Colic lymph node (tissue), 1 donor: Measurements from ENCODE around the genes IFT20, ALDOC and BLTP2.

DNA sequence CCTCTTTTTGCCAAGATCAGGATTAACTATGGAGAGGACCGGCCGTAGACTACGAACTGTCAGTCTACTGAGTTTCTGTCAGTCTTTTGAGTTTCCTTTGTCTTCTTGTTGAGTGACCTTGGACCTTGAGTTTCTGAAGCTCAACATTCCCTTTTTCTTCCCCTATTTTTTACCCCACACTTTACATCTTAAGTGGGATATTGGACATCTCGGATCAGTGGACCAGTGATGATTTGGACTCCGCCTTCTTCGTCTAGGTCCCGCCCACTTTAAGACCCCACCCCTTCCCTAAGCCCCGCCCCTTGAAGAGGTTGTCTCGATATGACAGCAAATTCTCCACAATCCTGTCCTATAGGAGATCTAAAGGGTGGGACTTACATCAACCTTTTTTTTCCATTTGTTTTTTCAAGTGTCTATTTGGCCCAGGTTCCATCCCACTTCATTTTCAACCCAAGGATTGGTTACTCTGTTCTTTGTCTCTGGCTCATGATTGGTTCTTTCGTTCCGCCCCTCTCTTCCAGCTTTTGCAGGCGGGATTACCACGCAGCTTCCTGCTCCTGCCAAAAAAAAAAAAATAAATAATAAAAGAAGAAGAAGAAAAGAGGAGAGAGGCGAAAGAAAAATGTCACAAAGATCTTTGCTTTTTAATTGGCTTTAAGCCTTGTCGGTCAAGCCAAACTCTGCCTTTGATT, 1.5 kb upstream of the NLK start:
- PRO-cap, result no peak

DNA sequence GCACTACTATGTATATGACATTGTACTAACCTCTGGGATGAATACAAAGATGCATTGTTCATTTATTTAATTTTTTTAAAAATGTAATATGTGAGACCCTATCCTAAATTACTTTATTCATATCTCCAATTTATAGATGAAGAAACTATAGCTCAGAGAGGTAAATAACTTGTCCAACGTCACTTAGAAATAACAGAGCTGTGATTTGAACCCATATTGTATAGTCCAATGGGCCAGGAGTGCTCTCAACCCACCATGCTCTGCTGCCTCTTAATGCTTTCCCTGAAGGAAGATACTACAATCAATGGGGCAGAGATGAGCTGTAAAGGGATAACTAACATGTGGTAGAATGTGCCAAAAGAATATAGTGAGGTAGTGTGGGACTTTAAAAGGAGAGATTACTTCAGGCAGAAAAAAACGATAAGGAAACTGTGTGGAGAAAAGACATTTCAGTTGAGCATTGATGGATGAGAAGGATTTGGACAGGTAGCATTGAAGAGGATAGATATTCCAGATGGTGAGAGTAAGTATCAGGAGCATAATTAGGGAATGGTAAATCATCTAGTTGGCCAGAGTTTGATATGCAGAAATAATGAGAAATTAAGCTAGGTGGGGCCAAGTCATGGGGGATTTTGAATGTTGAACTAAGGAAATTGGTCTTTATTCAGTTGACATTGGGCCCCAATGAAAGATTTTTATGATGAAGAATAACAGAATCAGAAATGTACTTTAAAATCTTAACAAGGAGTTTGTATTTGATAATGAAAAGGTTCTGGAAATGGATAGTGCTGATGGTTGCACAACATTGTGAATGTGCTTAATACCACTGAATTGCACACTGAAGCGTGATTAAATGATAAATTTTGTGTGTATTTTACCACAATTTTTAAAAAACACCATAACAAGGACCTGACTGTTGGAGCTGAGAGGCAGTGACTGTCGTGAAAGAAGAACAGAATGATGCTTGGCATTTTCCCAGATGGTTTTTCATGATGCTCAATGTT, 97.4 kb downstream of the NLK start:
- PRO-cap, result no peak

DNA sequence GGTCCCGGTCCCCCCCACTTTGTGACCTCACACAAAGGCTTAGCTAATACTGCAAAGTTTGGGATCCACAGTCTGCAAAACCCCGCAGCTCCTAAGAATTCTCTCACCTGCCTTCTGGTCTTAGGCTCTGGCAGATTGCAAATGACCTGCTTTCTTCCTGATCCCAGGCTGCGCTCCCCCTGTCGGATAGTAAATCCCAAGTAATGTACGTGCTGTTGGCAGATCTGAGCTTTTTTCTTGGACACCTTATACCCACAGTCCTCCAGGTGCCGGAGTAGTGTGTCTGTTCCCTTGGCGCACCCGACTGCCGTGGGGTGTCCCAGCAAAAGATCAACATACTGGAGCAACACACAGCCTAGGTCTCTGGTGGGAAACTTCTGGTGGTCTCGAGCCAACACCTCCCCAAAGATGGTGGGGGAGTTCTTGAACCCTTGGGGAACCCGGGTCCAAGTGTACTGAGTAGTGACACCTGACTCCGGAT, 83.6 kb upstream of the TMEM97 start:
- PRO-cap, result no peak

- PRO-cap, result no peak
Observed at GRCh38 chr17:28317450-28318697, 1.1 kb upstream of the TMEM97 start.

DNA sequence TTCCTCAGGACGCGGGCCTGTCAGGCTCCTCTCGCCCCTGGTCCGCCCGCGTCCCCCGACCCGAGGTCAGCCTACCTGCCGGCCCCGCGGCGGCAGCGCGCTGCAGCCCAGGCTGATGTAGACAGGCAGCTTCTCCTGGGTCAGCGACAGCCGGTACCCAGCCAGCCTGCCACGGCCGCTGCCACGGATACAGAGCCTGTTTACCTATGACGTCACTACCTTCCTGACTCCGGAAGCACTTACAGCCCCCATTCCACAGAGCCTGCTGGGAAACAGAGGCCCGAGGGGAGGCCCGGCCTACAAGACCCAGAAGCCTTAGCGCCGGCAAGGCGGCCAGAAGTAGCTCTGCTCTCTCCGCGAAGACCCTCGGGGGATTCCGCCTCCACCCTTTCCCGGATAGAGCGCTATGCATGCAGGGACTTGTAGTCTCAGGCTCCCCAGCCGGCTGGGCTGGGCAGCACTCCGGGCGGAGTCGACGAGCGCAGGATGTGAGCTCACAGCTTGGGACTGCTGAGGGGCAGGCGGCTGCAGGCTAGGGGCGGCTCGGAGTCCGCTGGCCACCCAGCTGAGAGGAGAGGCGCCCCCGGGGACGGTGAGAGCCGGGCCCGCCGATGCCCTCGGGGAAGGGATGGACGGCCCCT, at the start of gene IFT20:
Gene IFT20, minus strand, starts transcription at position 208 of the 641 bp plus-strand sequence.
- PRO-cap, result bidirectional peak, plus-strand start at position 499 of the sequence, minus-strand start at position 189 of the sequence

- PRO-cap, result no peak
Observed at GRCh38 chr17:28403900-28404279, 2.1 kb downstream of the SLC46A1 start.

DNA sequence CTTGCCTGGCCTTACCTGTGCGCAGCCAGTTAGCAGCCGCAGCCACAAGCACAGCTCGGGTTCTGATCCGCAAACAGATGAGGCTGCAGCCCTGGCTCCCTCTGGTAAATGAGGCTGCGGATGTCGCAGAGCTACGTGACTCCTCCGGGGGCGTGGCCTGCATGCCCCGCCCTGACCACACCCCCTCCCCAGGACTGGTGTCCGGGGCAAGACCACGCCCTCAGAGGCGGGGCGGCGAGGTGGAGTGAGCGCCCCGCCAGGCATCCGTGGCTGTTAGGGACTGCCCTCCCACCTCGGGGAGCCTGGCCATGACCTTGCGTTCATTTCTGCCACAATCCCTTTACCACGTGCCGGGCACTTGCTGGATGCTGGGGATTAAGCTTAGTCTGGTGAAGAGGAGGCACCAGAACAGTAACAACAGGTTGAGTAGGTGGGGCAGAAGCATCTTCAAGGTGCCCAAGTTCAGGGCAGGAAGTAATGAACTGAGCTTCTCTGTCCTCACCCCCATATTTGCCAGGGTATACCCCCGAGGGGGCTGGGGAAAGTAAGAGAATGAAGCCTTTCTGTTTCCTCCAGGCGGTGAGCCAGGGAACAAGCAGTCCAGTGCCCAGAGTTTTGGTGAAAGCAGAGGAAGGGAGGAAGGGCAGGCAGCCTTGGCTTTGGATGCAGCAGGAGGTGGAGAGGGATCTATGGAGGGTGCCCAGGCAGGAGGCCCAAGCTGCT, at the start of gene ALDOC:
Gene ALDOC, minus strand, starts transcription at position 110 of the 723 bp plus-strand sequence.
- PRO-cap, result bidirectional peak, plus-strand start at position 223 of the sequence, minus-strand start at position 110 of the sequence

DNA sequence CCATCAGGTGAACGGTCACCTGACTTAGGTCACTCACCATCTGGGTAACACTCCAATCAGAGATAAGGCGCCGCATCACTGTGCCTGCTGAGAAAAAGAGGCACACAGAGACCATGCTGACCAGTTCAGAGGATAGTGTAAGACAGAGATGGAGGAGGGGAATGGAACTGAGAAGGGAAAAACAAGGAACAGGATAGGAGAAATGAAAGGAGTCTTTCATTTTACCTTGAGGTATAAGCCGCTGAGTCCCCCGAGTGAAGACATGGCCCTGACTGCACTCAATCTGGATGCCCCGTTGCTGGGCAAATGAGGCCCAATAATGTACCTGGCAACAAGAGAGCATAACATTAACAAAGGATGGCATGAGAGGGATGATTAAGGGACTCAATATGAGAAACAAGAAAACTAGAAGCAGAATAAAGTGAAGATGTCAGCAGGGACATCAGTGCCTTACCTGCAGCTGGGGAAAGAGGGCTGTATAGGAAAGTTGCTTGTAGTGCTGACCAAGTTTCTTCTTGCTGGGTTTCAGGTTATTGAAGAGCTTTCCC, 13.3 kb downstream of the BLTP2 start:
- PRO-cap, result no peak

GRCh38 chr17:28641801-28642501, 3.0 kb downstream of the BLTP2 start:
- PRO-cap, result no peak

DNA sequence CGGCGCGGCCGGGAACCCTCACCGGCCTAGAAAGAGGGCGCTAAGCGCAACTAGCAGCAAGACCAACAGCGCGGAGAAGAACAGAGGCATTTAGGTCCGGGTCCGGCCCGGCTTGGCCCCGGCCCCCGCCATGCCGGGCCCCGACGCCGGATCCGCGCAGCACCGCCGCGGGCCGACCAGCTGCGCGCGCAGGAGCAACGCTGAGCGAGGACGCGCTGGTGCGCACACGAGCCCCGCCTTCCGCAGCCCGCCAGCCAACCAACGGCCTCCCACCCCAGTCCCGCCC, at the start of gene BLTP2:
Gene BLTP2, minus strand, starts transcription at position 192 of the 286 bp plus-strand sequence.
- PRO-cap, result bidirectional peak, plus-strand start outside the sequence, minus-strand start at position 182 of the sequence

GRCh38 chr17:28658658-28659333, 2.9 kb downstream of the SDF2 start:
- PRO-cap, result no peak

DNA sequence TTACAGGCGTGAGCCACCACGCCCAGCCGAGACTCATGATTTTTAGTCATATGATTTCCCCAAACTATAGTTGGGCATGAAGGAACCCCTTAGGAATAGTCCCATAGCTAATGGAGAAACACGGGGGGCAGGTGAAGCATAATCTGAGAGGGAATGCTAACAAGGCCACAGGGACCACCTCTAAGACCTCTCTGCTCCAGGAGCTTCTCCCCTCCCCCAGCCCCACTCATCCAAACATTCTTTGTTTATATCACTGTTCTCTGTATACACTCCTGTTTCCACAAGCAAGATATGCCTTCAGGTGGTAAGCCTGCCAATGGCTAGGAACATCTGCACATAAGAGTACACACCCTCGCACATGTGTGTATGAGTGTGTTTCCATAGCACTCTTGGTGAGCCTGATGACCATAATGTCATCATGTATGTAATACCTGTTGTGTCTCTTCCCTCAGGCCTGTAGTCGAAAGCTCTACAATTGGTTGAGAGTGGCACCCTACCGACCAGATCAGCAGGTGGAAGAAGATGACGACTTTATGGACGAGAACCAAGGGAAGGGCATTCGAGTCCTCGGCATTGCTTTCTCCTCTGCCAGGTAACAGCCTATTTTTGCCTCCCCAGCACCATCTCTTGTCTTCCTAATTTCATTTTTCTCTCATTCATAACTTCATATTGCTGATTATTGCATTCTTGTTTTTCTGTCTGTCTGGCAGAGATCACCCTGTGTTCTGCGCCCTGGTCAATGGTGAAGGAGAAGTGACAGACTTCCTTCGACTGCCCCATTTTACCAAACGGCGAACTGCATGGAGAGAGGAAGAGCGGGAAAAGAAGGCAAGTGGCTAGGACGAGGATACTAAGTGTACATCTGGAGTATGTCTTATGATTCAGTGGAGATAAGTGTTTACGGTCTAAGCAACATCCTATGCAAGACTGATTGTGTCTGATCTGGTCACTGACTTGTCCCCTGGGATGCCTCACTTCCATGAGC, 22.4 kb downstream of the SUPT6H start:
- PRO-cap, result no peak

GRCh38 chr17:28722695-28723955, 2.9 kb downstream of the TLCD1 start:
- PRO-cap, result no peak

- PRO-cap, result no peak
Observed at GRCh38 chr17:28744858-28745124, 980 bp downstream of the TRAF4 start.

GRCh38 chr17:28893837-28894266, 3.7 kb downstream of the FLOT2 start:
- PRO-cap, result no peak

DNA sequence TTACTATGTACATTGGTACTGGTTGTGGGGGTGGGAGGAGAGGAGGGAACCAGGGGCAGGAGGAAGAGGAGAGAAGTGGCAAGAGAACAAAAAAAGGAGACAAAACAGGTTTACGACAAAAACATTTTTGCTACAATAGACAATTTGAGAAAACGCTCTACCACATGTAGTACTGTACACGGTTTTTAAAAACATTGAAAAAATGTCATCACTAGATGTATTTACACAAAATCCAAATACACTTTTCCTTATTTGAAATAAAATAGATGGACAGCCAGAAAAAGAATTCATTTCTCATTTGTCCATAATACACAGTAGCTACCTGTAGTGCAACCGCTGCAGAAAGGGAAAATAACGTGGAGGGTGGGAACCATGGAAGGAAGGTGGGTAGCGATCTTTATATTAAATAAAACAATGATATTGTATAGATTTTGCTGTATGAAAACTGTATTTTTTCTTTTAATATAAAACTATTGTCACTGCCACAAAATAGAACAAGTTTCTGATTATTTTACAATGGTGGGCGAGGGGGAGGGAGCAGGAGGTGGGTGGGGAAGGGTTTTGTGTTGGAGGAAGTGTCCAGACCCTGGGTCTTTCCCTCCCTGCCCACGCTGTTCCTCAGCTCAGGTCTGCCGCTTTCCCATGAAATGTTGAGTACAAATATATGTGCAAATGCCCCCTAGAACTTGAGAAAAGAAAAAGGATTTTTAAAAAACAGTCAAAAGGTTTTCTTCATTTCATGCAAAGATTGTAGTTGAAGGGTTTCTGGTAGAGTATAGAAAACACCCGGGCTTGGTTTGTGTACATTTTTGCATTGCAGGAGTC, 2.6 kb upstream of the DHRS13 start:
- PRO-cap, result no peak

GRCh38 chr17:28949643-28949857, 1.8 kb downstream of the PHF12 start:
- PRO-cap, result bidirectional peak, plus-strand start at chr17:28949766, minus-strand start at chr17:28949733

DNA sequence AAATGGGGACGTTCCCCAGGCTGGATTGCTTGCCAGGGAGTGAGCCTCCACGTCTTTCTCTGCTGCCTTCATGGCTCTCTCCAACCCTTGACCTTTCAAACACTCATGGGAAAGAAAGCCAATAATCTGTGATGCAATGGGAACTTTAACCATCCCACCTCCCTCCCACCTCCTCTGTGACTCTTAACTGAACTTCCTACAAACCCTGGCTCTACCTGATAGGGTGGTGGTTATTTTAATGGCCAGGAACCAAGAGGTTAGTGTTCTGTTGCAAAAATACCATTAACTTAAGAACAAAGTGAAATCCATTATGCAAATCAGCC, 2.8 kb downstream of the PIPOX start:
- PRO-cap, result no peak

- PRO-cap, result no peak
Observed at GRCh38 chr17:29092679-29093127, 49.8 kb downstream of the PIPOX start.

DNA sequence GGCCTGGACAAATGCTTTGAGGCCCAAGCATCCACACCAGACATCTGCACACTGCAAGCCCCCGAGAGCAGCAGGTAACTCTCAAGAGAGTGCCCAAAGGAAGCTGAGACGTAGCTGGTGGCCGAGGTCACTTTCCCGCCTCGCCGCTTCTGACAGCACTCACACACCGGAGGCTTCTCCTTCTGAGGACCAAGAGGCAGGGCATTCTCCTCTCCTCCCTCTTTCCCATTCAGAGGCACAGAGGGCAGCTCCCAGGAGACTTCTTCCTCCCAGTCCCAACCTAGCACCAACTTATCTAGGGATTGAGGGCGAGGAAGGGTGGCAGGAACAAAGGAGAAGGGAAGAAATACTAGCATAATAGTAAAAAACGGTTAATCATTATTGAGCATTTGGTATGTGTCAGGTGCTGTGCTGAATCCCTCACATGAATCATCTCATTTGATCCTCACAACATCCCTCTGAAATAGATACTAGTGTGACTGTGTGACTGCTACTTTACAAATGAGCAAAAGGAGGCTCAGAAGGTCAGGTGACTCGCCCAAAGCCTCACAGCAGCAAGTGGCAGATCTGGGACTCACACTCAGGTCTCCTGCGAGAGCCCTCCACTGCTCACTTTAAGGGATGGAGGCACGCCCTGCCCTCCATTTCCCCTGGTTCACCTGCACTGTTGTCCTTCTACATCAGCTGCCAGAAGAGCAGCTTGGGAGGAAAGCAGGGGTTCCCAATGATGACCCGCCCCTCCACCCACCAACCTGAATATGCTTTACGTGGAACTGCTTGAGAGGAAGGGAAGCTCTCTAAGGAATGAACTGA, 41.8 kb downstream of the MYO18A start:
- PRO-cap, result unidirectional peak, plus-strand start at position 612 of the sequence